Epithelial cell of prostate (primary cell): ENCODE measurements around a stretch of chr15.

GRCh38 chr15:57635248-57635963, 43.7 kb downstream of the MYZAP start:
- RRBS: no CpG with 5 or more reads among the region's 9 CpGs

GRCh38 chr15:57667017-57667945, 39.2 kb upstream of the POLR2M start:
- RRBS: no CpG with 5 or more reads among the region's 13 CpGs

DNA sequence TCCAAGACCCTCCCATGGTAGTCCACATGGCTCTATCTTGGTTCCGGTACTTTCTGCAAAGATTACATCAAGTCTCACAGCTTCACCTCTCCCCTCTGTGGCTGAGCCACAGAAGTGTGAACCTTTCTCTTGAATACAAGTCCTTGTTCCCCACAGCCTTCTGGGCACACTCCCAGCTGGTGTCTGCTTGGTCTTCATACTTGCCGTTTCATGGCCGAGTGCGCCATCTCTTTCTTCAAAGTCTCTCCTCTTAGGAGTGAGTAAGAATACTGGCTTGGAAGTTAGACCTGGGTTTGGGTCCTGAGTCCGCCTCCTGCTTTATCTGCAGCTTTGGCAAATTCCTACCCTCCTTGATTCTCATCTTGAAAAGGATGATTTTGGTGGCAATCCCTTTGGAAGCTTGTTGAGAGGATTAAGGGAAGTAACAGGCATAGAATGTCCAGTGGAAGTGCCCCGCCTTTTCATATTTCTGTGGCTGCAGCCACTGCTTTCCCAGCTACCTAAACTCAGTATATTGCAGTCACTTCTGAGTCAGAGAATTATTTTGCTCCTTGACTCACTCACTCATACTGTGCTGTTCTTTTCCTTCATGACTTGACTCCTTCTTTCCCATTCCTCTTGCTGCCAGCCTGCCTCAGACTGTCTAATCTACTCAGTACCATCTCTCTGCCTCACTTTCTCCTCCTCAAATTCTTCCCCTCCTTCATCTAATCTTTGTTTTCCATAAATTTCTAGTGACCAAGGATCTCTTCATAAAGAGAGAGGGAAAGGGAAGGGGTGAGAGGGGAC, 26.6 kb upstream of the POLR2M start:
- RRBS: no CpG with 5 or more reads among the region's 6 CpGs

DNA sequence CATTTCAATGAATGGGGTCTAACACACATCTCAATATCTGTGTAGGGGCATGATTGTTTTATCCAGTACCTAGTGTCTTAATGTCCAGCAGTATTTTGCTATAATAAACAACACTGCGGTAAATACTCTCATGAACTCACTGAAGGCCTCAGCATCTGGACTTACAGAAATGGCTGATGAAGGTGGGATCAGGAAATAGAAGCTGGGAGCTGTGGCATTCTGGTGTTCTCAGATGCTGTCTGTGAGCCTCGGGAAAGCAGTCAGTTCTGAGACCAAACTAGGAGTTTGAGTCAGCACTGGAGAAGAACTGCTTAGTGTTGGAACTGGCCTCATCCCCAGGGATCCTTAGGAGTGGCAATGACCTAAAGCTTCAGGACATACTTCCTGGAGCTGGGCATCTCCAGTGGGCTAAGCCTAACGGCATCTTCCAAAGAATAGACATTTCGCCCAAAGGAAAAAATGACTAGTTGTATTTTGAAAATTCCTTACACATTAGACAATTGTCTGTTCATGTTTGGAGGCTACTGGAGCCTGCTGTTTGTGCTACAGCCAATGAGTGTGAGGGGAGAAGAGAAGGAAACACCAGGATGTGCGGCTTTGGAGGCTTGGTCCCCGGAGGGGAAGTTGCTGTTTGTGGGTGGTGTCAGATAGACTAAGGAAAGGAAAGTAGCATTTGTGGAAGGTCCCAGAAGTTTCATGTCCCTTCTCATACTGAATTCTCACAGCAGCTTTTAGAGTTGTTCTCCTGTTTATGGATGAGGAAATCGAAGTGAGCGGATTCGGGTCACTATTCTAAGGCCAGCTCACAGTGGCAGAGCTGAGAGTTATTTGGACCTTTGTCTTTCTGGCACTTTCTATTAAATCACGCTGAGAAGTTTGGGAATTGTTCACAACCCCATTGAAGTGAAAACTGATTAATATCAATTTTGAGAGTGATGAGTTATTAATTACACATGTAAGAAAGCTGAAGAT, 77.6 kb downstream of the POLR2M start:
- RRBS: no CpG with 5 or more reads among the region's 10 CpGs

DNA sequence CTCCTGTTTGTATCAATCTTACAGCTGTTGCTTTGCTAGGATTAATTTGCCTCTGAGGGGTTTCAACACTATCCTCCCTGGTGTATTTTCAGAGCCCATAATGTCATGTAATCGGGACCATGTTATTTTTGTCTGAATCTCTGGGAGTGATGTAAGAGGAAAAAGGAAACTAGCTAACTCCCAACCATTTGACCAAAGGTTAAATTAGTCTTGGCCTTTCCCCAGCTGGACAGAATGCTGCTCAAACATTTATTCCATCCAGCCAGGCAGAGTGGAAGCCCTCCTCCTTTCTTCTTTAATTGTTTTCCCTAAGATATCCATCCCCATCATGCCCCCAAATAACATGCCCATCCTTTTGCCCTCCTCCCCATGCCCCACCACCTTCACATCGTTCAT, 142.2 kb downstream of the ALDH1A2 start:
- RRBS: no CpG with 5 or more reads among the region's 2 CpGs

GRCh38 chr15:58066318-58067188, 1.0 kb upstream of the ALDH1A2 start:
- RRBS: 7% methylated on average over 12 of the region's 37 CpGs

DNA sequence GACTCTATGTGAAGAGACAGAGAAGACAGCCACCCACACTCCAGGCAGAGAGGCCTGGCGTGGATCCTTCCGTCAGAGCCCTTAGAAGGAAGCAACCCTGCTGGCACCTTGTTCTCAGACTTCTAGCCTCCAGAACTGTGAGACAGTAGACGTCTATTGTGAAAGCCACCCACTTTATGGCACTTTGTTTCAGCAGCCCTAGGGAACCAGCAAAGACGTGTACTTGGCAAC, 121.8 kb upstream of the LIPC start:
- RRBS: no CpG with 5 or more reads among the region's 4 CpGs

GRCh38 chr15:58467082-58467656, 35.4 kb downstream of the LIPC start:
- RRBS: no CpG with 5 or more reads among the region's 15 CpGs

GRCh38 chr15:58484596-58485135, 52.9 kb downstream of the LIPC start:
- RRBS: no CpG with 5 or more reads among the region's 6 CpGs

GRCh38 chr15:58552520-58553253, 120.9 kb downstream of the LIPC start:
- RRBS: no CpG with 5 or more reads among the region's 20 CpGs

DNA sequence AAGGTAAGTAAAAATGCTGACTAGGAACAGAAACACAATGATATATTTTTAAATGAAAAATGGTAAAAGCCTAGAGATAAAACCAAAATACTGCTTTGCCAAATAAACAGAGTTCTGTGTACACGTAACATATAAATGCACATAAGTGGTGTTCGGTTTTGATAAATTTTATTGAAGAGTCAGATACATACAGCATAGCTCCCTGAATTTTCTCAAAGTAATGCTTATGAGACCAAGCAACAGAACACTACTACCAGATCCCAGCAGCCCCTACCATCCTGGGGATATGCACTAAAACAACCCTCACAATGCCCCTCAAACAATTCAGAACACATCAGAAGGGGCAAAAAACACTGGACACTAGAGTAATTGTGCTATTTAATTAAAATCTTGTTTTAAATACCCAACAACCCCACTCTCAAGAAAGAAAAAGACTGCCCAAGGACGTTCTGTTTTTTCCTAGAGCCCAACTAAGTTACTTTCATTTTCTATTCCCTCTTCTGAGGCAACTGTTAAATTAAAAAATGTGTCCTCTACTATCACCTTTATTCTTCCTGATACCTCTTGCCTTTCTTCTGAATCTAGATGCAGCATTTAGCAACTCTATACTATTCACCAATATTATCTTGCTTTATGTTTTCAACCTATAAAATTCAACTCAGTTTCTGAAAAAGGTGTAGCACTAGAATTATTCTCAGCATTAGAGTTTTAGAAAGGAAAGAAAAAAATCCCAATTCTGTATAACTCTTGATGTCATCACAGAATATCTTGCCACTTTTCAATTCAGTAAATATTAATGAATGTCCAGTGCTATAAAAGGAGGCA, 120.9 kb downstream of the ADAM10 start:
- RRBS: no CpG with 5 or more reads among the region's 3 CpGs

DNA sequence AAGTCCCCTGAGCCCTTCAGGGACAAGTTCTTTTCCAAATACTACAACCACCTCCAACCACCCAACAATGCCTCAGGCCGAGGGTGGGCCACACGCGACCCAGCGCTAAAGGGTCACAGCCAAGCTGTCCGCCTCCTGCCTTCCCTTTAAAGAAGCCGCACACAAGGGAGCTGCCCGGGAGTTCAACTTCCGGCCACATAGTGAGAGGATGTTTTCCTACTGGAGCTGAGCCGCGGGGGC, 361 bp upstream of the MINDY2 start:
- RRBS: 0% methylated on average over 3 of the region's 10 CpGs

DNA sequence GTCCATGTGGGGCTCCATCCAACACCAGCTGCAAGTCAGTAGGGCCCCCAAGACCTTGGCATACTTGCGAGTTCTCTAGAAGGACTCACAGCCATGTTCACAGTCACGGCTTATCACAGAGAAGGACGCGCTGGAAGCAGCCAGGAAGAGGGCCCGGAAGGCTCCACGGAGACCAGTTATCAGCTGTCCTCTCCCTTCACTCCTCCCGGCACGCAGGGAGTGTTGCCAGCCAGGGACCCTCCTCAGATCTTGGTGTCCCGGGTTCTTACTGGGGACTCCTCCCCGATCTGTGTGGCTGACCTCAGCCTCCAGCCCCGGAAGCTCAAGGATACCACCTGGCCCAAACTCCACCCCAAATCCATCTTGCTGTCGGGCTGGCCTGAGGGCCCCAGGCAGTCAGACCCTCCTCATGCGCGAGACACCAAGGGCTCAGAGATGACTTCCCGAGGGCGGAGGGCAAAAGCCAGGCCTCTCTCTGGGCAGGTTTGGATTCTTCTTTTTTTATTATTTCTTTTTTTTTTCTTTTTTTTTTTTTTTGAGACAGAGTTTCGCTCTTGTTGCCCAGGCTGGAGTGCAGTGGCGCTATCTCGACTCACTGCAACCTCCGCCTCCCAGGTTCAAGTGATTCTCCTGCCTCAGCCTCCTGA, 67.9 kb downstream of the SLTM start:
- RRBS: 88% methylated on average over 5 of the region's 20 CpGs

DNA sequence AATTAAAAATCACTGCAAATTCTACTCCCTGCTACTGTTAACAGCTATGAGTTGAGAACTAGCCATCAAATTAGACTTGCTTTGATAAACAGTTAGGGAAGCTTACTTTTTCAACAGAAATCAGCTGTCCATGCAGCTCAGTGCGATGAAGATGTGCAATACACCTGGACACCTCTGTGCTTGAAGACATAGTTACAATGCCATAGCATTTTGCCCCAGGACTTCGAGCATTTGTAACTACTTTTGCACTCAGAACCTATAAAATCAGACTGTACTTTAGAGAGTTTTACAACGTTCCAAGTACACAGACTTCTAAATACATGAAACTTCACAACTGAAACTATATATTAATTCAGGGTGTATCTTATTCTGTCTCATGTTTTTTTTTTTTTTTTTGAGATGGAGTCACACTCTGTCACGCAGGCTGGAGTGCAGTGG, 39.1 kb downstream of the SLTM start:
- RRBS: no CpG with 5 or more reads among the region's 4 CpGs

DNA sequence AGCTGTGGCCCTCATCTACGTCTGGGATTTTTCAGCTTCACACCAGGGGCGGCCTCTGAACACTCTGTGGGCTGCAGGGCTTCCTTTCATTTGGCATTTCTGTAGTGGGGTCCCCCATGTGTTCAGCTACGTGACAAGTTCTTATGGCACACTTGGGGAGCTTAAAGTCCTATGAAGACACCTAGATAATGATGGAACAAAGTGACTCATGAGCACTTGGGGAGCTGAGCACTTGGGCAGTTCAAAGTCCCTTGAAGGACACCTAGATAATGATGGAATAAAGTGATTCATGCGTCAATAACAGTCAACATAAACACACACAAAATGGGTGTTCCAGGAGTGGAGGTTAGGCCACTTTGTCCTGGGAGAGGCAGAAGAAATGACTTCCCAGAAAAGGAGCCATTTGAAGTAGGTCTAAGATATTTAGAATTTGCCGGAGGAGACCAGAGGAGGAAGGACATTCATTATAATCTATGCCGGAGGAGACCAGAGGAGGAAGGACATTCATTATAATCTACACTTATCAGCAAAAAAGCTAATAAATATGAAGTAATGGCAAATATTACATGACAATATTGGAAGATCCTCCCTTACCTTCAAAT, 66.6 kb downstream of the LDHAL6B start:
- RRBS: no CpG with 5 or more reads among the region's 6 CpGs

DNA sequence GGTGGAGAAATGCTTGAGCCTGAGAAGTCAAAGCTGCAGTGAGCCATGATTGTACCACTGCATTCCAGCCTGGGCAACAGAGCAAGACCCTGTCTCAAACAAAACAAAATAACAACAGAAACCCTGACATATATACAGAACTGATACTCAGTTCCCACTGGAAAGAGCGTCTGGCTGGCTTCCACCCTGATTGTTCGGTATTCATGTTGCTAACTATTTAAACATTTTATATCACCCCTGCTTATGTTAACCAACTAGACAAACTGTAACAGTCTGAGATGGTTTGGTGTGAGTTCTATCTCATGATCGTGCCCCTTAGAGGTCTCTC, 78.8 kb downstream of the MYO1E start:
- RRBS: no CpG with 5 or more reads among the region's 3 CpGs

- RRBS: no CpG with 5 or more reads among the region's 2 CpGs
These were observed 18.4 kb upstream of the GCNT3 start for GRCh38 chr15:59593168-59593560.

DNA sequence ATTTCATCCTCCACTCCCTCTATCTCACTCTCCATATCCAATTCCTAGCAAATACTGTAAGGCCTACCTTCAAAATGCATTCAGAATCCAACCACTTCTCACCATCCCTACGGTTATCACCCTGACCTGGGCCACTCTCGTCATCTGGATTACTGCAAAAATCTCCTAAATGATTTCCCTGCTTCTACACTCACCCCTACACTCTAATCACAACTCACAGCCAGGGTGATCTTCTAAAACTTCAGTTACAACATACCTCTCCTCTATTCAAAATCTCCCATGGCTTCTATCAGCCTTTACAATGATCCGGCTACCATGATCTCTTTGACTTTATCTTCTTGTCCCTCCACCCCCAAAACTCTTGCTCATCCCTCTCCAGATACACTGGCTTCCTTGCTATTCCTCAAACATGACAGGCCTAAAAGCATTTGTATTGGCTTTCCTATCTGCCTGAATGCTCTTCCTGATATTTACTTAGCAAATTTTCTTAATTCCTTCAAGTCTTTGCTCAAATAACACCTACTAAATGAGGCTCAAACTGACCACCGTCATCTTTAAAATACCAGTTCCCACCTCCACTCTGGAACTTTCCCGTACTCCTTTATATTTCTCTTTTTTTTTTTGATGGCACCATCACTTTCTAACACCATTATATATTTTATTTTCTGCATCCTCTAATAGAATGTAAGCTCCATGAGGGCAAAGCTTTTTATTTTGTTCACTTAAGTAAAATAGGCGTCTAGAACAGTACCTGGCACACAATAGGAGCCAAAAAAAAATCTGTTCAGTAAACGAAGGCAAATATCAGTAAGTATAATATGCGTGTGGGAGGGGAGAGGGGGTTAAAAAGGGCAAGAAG, 1.3 kb downstream of the GTF2A2 start:
- RRBS: no CpG with 5 or more reads among the region's 8 CpGs

- RRBS: no CpG with 5 or more reads among the region's 1 CpG
These were observed 3.3 kb downstream of the BNIP2 start for GRCh38 chr15:59685743-59686342.

DNA sequence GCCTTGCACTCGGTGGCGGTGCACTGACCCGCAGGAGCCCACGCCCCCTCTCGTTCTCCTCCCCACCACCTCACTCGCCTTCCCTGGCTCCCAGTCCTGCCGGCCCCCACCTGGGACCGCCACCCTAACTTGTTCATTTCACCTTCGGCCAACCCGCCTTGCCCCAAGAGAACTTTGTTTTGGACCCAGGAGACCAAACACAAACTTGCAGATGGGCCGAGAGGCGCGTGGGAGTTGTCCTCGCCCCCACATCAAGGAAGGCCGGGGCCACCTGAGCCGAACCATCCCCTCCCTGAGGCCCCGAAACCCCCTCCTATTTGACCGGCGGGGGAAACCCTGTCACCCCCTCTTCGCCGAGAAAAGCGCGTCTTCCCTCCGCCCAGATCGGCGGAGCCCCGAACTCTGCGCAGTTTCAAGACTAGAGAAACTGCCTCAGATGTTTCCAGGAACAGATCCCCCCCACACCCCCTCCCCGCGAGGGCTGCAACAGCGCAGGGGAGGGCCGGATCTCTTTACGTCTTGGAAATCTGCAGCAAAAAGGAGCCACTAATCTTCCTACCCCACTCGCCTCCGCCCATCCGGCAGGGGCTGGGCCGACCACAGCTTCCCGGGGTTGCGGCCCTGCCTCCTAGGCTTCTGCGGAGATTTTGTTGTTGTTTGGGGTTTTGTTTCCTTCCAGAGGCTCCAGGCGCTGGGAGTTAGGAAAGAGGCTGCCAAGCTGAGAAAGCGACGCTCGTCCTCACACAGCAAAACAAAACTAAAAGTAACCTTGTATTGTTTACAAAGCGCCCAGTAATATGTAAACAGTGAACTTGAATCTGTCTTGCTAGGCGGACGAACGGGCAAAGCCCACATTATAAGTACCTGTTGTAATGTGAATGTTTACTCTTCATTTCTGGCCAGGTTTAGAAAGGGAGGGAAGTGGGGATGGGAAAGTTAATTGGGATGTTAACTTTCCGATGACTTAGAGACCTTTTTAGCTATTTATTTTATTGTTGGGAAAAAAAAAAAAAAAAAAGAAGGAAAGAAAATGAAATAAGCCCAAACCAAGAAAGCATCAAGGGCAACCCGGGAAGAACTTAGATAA, 2.1 kb downstream of the FOXB1 start:
- RRBS: 2% methylated on average over 11 of the region's 50 CpGs